Subcutaneous adipose tissue (tissue), 3 donors: Measurements from ENCODE around the genes OR2V1 and TRIM52.

GRCh38 chr5:180907897-180908437 is 9.0 kb downstream of the BTNL8 start:
- PRO-cap, result no peak
- RAMPAGE, long total RNA, 3 experiments, result no peak in any of the 3 experiments

- PRO-cap, result no peak
- RAMPAGE, long total RNA, 3 experiments, result no peak in any of the 3 experiments
Measured at GRCh38 chr5:180908438-180908676, 9.4 kb downstream of the BTNL8 start.

GRCh38 chr5:181044720-181045926 is 5.1 kb downstream of the BTNL9 start:
- PRO-cap, result bidirectional peak, plus-strand start at chr5:181044844, minus-strand start at chr5:181044670; bidirectional peak, plus-strand start at chr5:181045196, minus-strand start at chr5:181044889
- RAMPAGE, long total RNA, 3 experiments, result no peak in any of the 3 experiments

GRCh38 chr5:181070048-181070529 is 30.0 kb downstream of the BTNL9 start:
- PRO-cap, result no peak
- RAMPAGE, long total RNA, 3 experiments, result no peak in any of the 3 experiments

GRCh38 chr5:181131016-181131276 is at the start of gene OR2V1:
Gene OR2V1, minus strand, starts transcription at chr5:181131169.
- PRO-cap, result no peak
- RAMPAGE, long total RNA, 3 experiments, result no peak in any of the 3 experiments

DNA sequence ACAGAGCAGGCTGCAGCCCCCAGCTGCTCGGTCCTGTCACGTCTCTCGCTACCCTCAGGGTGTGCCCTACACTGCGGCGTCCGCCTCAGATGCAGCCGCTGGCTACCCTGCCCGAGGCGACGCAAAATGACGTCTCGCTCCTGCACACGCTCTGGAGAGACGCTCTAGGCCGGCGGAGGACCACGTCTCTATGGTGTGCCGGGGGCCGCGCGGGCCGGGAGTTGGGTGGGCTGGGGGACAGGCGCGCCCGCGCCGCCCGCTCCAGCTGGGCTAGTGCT is at the start of gene TRIM52:
TRIM52 (minus strand) TSS at position 121 of the 278 bp plus-strand sequence.
- PRO-cap, result bidirectional peak, plus-strand start at position 191 of the sequence, minus-strand start at position 63 of the sequence
- RAMPAGE, long total RNA, 3 experiments, result start-site peak on the plus strand in 2 of 3 experiments, centred at positions 188 to 195 of the sequence, 24 to 59 reads per replicate; start-site peak on the minus strand in 1 of 3 experiments, centred at position 92 of the sequence, 212 reads per replicate